NALM6 (cell line): Measurements from ENCODE around the gene IST1.

- PRO-cap: no peak
These were observed 10.2 kb downstream of the ATXN1L start for GRCh38 chr16:71855787-71856629.

GRCh38 chr16:71894864-71895648 is at the start of gene IST1:
Gene IST1, plus strand, starts transcription at chr16:71895531.
- PRO-cap: bidirectional peak, plus-strand start at chr16:71895181, minus-strand start at chr16:71895169; bidirectional peak, plus-strand start at chr16:71895532, minus-strand start at chr16:71895282

DNA sequence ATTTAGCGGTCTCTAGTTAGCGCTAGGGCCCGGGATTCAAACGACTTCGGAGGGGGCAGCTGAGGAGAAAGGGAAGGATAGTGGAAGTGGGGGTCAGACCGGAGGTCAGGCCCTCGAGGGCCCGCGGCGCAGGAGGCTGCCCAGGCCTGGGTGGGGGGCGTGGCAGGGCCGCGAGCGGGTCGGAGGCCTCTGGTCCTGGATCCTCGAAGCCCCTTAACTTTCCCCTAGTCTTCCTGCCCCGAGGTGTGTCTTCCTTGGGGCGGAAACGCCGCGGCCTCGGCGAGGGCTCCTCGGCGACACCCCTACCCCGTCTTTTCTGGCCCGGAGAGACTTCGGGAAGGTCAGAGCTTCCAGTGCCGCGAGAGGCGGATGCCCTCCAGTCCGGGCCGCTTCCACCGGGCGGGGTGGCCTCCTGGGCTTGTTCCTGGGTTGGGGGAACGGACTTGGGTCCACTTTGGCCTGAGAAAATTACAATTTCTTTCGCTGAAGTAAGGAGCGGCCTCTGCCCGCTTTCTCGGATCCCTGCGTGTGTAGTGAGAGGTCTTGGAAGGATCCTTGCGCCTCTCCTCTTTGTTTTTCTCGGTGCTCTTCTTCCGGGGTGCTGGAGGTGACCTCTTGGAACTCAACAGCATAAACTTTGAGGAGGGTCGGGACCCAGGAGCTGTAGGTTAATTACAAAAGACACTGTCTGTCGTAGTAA is 468 bp downstream of the IST1 start:
- PRO-cap: bidirectional peak, plus-strand start at position 313 of the sequence, minus-strand start at position 318 of the sequence; bidirectional peak, plus-strand start at position 576 of the sequence, minus-strand start at position 532 of the sequence

DNA sequence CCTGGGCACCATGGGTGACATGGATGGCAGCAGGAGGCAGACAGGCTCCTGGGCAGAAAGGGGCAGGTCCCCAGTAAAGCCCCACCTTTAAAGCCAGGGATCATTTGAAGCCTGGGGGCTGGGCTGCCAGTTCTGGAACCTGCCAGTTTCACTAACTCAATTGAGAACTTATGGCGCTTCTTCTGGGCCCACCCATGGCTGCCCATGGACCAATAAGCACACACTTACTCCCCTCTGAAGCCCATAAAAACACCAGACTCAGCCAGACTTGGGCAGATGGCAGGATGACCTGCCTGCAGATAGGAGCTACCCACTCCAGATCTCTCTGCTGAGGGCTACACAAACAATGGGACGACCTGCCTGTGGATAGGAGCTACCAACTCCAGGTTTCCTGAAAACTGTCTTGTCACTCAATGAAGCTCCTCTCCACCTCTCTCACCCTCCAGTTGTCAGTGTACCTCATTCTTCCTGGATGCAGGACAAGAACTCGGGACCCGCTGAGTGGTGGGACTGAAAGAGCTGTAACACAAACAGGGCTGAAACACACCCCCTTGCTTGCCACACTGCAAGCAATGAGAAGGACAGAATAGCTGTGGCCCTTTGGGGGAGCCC is 43.2 kb downstream of the IST1 start:
- PRO-cap: no peak

DNA sequence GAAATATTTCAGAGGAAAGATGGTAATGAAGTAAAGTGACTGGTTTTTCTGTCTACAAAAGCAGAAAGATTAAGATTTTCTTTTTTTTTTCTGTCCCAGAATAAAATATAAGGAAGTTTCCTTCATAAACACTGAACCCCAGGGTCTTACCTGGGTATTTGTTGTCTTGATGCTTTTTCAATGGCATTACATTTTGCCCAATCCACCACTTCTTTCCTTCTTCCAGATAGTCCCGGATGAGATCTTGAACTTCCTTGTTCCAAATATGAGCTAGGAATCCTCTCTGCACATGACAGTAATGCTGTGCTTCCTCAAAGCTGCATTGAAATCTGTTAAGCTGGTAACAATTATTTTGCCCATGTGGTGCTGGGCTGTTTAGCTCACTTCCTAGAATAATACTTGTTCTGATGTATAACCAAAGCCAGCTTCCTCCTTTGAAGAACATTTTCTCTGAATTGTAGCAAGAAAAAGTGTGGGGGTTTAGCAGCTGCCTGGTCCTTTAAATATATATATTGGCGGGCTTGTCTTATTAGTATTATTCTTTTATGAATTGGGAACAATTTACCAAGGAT is 582 bp downstream of the PKD1L3 start:
- PRO-cap: no peak

DNA sequence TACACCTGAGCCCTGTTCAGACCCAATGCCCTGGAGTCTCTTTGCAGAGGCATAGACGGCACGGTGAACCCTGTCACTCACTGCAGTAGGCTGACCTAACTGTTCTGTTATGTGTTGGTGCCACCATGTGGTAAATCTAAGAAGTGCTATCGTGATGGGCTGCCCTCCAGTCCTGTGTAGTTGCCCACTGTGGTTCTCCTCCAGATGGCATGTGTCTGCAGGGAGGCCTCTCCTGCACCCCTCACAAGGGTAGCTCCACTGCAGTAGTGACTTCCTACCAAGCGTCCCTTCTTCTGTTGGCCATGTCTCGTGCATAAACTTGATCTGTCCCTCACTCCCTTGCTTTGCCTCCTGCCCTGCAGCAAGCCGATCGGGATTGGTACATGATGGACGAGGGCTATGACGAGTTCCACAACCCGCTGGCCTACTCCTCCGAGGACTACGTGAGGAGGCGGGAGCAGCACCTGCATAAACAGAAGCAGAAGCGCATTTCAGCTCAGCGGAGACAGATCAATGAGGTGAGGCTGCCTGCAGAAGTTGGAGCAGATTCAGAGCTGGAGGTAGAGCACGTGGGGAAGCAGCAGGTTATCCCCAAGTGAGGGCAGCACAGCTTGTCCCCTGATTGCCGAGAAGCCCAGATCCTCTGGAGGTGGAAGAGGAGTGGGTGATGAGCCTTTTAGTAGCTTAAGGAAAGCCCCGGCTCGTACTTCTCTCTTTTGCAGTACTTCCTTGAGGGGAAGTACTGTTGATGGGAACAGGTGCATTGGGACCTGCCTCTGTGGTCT is 5.9 kb downstream of the DHX38 start:
- PRO-cap: no peak

DNA sequence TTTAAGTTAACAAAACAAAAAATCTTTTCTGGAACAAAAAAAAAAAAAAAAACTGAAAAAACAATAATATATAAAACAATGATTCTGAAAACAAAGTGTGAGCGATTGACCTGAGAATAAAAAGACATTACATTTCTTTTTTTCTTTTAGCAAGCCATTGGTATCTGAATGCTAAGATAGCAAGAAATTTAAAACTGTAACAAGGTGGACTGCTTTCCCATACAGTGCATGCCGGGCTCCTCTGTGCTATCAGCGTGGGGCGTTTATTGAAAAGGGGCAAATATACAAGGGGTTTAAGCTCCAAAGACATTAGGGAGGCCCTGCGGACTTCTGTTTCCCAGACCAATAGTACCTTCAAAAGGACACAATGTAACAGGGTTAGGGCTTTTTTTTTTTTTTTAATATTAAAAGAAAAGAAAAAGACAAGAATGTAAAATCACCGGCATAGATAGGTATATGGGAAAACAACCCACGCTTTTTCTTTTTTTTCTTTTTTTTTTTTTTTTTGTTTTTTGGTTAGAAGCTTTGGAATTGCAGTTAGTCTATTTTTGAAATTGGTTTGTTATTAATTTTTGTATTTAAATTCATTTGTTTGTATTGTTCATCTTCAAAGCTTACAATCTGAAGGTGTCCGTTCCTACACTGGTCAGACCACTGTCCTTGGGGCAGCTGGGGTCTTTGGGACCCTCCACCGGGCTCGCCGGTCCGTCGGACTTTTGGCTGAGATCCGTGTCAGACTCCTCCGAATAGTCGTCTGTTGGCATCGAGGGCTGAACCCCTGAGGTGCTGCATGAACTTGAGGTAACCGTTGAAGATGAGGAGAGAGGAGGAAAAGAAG is 261.2 kb downstream of the ZFHX3 start:
- PRO-cap: no peak

GRCh38 chr16:72797902-72798664 is 249.8 kb downstream of the ZFHX3 start:
- PRO-cap: no peak

GRCh38 chr16:72811185-72811864 is 236.6 kb downstream of the ZFHX3 start:
- PRO-cap: no peak

GRCh38 chr16:72875194-72875950 is 172.6 kb downstream of the ZFHX3 start:
- PRO-cap: no peak

GRCh38 chr16:72946451-72947223 is 101.3 kb downstream of the ZFHX3 start:
- PRO-cap: no peak

- PRO-cap: no peak
These were observed 31.4 kb downstream of the ZFHX3 start for GRCh38 chr16:73016222-73017139.

DNA sequence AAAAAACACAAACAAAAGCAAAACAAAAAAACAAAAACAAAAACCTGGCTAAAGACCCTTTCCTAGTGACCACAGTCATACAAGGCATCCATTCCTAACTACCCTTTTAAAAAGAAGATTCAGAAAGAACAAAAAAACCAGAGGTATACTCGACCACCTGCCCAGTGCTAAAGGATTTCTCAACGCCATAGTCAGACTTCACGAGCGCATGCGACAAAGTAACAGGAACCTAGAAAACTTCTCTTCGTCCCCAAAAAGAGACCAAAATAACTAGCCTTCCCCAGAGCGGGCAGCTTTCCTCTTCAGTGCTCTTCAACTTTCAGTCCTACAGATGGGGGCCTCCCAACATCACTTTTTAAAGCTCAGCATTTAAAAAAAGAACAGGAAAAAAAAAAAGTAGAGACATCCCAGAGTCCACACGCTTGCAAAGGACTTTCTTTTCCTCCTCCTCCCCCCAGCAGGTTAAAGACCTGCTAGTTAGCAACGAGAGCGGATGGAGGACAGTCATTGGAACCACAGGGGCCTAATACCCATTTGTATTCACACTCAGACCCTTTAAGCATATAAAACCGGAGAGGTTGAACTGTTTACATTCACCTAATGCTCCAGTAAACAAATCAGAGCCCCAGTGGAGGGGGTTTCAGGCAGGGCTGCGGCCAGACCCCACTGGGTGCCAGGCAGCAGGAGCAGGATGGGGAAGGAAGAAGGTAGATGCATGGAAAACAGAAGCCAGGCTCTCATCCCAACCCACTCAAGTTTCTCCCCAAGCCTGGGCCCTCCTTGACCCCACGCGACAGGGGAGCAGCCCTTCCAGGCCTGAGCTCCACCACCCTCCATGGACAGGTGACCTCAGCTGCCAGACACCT is 15.4 kb downstream of the ZFHX3 start:
- PRO-cap: bidirectional peak, plus-strand start at position 495 of the sequence, minus-strand start at position 429 of the sequence

- PRO-cap: no peak
These were observed 6.7 kb upstream of the ZFHX3 start for GRCh38 chr16:73054630-73054973.

- PRO-cap: no peak
These were observed 118.3 kb upstream of the ZFHX3 start for GRCh38 chr16:73166152-73166793.

DNA sequence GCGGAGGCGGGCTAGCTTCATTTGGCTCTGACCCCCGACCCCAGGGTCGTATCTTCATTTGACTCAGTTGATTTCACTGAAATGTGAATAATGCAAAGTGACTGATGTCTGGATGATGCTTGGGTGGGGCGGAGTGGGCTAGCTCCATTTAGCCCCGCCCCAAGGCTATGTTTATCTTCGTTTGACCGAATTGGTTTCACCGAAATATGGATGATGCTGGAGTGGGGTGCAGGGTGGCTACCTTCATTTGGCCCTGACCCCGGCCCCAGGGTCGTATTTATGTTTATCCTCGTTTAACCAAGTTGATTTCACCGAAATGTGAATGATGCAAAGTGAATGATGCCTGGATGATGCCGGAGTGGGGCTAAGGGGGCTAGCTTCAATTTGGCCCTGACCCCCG is 794 bp downstream of the PSMD7 start:
- PRO-cap: bidirectional peak, plus-strand start at position 202 of the sequence, minus-strand start outside the sequence

- PRO-cap: no peak
These were observed 8.7 kb downstream of the PSMD7 start for GRCh38 chr16:74304854-74306083.

- PRO-cap: no peak
These were observed 20.9 kb downstream of the PSMD7 start for GRCh38 chr16:74317523-74317994.

GRCh38 chr16:74367326-74368588 is 8.3 kb upstream of the NPIPB15 start:
- PRO-cap: bidirectional peak, plus-strand start at chr16:74367683, minus-strand start at chr16:74367631; bidirectional peak, plus-strand start at chr16:74367891, minus-strand start at chr16:74367893; bidirectional peak, plus-strand start at chr16:74368370, minus-strand start at chr16:74368098

DNA sequence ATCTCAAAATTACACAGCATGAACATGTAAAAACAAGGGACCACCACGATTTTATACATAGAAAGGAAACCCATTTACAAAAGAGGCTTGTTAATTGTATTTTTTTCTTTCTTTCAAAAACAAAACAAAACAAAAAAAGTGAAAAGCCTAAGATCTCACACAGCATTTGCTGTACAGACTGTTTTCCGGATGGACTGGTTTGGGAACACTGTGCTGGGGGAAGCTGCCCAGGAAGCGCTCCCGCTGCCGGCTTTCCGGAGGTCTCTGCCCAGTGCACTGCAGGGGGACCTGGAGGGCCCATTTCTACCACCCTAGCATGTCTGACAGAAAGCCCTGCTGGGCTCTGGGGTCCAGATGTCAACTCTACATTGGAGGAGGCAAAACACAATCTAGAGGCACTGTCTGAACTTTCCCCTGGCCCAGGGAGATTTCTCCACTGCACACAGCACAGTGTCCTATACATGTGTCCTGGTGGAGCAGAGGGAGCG is 26.3 kb upstream of the CLEC18B start:
- PRO-cap: no peak